ENCODE results near the genes STK32C and PWWP2B.

DNA sequence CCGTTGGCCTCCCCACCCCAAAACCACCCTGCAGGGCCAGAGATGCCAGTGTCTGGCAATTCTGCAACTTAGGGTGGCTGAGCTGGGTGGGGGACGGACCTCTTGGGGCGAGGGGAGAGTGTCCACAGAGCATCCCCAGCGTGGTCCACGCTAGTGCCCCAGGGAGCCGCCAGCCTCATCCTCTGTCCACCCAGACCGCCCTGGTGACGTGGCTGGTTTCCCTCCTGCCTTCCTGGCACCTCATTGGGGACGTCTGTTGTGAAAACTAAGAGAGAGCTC lies 44.0 kb upstream of the DPYSL4 start:
- RRBS, result no CpG with 5 or more reads among the region's 9 CpGs

- RRBS, result no CpG with 5 or more reads among the region's 6 CpGs
Observed at GRCh38 chr10:132163574-132163883, 23.2 kb upstream of the DPYSL4 start.

DNA sequence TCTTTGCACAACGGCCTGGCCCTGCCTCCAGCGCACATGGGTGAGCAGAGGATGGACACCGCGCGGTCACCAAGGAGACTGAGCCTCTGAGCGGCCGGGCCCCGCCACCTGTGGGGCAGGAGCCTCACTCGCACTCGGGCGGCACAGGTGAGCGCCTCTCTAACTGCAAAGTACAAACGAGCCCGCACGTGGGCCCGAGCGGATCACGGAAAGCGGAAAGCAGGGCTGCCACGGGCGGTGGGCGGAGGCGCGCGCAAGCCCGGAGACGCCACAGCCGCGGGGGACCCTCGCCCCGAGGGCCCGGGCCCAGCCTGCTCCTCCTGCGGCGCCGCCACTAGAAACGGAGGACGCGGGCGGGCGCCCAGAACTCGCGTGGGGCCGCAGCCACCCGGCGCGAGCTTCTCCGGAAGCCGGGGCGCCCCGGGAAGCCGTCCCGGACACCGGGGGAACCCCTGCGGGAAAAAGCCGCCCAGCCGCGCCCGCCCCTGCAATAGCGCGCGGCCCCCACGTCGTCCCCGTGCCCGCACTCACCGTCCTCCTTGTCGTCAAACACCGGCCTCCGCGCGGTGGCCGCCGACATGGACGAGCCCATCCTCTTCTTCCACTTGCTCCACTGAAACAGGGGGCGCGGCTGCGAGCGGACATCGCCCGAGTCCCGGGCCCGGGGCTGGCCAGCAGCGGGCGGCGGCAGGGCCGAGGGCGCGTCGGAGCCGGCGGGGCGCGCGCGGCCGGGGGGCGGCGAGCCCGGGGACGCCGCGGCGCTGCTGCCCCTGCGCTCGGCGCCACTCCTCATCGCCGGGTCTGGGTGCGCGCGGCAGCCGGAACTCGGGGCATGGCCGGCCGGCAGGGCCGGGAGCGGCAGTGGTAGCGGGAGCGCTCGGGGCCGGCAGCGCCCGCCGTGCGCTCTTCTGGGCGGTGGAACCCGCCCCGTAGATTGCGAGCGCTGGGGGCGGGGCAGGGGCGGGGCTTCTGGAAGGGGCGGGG lies at the start of gene STK32C:
TSS of gene STK32C (minus strand) at position 910 of the 984 bp plus-strand sequence.
- RRBS, result 2% methylated on average over 42 of the region's 133 CpGs

DNA sequence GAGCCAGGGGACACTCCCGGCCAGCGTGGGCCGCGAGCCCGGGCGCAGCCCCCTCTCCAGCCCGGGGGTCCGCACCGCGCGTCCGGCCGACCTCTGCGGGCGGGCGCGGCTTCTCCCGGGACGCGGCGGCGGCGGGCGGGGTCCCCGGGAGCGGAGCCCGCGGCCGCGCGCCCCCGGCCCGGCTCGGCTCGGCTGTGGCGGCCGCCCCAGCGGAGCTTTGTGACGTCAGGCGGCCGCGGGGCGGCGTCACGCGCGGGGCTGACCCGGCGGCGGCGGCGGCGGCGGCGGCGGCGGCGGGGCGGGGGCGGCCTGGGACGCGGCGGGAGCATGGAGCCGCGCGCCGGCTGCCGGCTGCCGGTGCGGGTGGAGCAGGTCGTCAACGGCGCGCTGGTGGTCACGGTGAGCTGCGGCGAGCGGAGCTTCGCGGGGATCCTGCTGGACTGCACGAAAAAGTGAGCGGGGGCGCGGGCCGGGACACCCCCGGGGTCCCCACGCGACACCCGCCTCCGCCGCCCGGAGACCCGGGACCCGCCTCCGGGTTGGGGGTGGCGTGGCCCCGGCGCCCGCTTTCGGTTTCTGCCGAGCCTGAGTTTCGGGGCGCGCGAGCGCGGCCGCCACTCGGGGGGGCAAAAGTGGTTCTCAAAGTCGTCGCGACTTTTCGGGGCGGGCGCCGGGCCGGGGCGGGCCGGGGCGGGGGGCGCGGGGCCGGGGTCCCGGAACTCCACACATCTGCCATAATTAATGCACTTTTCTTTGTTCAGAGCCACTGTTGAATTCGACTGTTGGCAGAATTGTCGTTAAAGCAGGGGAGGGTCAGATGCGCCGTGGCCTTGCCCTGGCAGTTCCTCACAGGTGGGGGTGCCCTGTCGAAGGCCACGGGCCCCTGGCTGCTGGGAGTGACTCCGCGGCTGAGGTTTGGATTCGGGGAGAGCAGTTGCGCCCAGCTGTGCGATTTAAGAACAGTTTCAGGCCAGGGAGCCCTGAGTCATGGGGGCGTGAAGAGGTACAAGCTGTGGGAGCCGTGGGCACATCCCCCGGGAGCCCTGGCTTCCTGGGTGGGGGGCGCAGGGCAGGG lies at the start of gene PWWP2B:
TSS of gene PWWP2B (plus strand) at position 301 of the 1,075 bp plus-strand sequence.
- RRBS, result 1% methylated on average over 23 of the region's 139 CpGs

DNA sequence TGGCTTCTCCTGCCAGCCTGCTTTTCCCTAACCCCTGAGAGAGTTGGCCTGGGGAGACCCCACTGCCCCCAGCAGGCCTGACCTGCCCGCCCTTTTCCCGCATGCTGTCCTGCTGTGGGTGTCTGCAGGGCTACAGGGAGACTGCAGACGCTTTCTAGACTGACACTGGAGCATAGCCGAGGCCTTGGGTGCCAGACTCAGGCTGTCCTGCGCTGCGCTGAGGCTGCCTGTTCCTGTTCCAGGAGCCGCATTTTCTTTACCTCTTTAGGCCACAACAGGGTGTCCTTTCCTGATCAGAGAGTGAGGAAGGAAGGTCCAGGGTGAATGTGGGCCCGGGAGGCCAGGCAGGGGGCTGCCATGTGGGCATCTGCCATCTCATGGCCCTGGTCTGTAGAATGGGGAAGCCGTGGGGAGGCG lies 3.6 kb downstream of the PWWP2B start:
- RRBS, result no CpG with 5 or more reads among the region's 10 CpGs

DNA sequence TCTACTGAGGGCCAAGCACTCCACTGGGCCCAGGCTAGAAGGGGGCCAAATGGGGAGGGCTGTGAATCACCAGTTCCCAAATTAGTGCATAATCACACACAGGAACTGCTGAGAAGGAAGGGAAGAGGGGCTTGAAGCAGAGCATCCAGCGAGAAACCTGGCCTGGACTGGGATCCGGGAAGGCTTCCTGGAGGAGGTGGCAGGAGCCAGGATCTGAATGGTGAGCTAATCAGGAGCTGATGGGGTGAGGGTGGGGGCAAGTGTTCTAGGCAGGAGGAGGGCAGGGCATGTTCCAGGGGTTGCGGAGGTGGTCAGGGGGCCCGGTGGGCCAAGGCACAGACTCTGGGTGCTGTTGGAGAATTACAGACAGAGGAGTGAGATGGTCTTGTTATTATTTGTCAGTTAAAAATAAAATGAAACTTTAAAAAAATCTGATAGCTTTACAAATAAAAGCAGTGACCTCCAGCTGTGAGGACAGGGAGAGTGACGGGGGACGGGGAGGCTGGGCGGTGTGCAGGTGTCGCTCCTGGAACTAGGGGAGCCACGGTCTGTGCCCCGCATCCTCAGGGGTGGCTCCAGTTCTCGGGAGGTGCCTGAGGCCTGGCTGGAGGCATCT lies 12.8 kb downstream of the PWWP2B start:
- RRBS, result no CpG with 5 or more reads among the region's 11 CpGs

DNA sequence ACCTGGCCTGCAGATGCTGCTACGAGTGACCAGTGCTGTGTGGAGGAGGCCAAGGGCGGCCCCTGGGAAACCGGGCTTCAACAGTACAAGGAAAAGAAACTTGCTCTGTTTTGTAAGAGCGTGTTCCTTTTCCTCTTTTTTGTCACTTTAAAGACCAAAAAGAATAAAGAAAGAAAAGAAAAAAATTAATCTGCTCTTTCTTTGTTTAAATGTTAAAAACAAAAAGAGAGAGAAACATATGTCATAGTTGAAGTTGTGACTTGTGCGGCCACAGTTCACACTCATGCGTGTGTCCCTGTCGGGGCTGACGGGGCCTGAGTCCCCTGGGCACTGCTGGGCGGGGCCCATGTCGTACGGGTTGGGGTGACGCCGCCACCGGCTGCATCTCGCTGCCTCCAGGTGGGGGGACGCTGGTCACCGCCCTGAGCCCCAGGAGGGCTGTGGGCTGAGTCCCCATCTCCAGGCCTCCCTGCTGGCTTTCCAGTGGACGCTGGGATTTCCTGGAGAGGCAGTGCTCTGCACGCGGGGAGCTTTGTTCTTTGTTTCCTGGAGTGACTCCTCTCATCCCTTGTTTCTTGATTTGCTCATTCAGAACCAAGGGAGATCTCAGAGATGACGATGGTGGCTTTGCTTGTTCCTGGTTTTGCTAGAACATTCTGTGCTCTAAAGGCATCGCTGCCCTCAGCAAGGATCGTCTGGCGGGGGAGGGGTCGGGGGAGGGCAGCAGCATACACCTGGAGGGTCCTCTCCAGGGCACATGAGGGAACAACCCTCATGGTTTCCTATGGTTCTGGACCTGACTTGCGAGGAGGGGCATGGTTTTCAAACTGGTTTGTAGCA lies 20.9 kb downstream of the PWWP2B start:
- RRBS, result no CpG with 5 or more reads among the region's 26 CpGs

DNA sequence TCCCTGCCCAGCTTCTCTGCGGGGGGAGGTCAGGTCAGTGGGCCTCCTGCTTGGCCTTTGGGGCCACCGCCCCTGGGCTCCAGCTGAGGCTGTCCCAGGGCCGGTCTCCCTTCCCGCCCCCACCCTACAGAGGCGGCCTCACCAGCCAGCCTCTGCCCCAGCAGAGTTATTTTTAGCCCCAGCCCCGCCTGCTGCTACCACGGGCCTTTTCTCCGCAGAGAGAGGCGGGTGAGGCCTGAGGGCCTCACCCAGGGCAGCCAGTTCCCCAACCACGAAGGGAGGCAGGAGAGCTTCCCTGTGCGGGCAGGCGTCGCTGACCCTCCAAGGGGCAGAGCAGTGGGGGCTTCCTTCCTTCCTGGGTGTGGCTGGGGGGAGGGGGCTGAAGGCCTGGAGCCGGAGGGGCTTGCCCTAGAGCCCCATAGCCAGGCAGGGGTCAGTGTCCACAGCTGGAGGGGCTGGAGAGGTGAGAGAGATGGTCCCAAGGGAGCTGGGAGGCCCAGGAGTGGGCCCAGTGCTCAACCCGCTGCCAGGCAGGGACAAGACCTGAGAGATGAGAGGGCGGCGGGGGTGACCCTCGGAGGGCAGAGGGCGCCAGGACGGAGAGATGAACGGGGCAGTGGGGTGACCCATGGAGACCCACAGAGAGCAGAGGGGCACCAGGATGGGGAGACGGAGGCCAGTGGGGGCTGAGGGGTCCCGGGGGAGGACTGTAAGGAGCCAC lies 24.6 kb downstream of the PWWP2B start:
- RRBS, result 0% methylated on average over 1 of the region's 23 CpGs

DNA sequence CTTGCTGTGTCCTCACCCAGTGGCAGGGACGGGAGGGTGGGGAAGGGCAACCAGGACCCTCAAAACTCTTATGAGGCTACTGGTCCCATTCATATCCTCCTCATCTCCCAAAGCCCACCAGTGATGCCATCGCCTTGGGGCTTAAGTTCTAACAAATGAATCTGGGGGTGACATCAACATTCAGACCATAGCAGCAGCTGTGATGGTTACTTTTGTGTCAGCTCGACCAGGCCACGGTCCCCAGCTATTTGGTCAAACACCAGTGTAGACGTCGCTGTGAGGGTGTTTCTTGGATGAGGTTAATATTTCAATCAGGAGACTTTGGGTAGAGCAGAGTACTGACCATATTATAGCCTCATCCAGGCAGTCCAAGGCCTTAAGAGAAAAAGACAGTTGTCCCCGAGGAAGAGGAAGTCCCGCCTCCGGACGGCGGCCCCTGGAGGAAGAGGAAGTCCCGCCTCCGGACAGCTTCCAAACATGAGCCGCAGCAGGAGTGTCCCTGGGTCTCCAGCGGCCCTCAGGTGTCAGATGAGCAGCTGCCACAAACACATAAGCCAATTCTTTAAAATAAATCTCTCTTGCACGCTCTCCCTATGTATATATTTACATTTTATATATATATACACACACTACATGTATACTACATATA lies 37.3 kb downstream of the PWWP2B start:
- RRBS, result 10% methylated on average over 4 of the region's 16 CpGs

- RRBS, result 57% methylated on average over 1 of the region's 28 CpGs
Observed at GRCh38 chr10:132467637-132468507, 69.7 kb upstream of the INPP5A start.

DNA sequence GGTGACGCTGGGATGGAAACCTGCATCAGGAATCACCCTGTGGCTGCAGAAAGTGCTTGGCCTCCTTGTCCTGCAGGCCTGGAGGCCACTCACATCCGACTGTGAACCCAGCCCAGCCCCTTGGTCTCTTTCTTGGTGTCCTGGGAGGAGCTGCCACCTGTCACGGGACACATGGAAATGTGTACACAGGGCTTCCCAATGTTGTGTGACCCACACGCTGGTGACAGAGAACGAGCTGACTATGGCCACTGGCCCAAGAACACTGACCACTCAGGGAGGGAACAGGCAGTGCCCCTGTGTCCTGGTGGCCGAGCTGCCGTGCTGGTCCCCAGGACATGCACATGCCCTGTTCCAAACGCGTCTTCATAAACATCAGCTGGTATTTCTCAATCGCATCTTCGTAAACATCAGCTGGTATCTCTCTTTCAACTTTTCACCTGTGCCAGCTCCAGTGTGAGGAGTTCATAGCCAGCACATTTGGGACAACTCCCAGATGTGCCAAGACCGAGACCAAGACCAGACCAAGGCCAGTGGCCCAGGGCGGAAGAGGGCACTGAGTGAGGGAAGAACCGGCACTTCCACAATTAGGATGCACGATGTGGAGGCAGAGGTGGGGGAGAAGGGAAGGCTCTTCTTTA lies 57.8 kb upstream of the INPP5A start:
- RRBS, result no CpG with 5 or more reads among the region's 15 CpGs

DNA sequence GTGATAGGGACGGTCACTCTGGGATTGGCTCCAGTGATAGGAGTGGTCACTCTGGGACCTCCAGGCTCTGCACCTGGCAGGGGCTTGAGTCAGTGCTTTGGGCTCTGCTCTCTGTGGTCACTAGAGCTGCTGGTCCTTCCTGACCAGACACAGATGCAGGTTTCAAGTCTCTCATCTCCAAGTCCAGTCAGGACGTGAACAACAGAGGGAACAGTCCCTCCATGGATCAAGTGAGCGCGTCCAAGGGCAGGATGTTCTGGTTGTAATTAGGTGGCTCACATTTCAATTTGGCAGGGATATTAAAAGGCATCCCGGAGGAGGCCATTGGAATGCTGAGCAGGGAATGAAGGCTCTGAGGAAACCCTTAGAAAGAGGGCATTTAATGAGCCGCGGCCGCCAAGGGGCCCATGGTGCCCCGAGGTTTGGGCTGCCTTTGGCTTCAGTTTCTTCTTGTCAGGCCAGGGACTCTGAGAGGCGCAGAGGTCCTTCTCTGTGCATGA lies 30.9 kb upstream of the INPP5A start:
- RRBS, result no CpG with 5 or more reads among the region's 10 CpGs

DNA sequence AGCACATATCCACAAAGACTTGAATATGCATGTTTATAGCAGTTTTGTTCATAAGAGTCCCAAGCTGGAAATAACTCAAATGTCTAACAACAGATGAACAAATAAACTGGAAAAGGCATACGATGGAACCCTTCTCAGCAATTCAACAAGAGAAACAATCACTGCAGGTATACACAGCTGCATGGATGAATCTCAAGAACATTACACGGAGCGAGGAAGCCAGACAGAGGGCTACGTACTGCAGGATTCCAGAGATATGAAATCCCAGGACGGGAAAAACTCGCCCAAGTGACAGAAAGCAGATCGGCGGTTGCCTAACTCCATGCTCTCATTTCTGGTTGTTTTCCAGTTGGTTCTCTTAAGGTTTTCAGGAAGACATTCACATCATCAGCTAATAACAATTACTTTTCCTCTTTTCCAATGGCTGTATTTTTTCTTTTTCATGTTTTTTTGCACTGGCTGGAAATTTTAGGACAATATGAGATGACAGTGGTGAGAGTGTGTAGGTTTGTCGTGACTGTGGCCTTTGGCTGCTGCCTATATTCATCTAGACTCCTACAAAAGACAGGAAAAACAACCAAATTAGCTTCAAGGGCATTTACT lies 25.9 kb upstream of the INPP5A start:
- RRBS, result no CpG with 5 or more reads among the region's 9 CpGs

GRCh38 chr10:132515663-132516033 lies 21.9 kb upstream of the INPP5A start:
- RRBS, result 100% methylated on average over 1 of the region's 9 CpGs

DNA sequence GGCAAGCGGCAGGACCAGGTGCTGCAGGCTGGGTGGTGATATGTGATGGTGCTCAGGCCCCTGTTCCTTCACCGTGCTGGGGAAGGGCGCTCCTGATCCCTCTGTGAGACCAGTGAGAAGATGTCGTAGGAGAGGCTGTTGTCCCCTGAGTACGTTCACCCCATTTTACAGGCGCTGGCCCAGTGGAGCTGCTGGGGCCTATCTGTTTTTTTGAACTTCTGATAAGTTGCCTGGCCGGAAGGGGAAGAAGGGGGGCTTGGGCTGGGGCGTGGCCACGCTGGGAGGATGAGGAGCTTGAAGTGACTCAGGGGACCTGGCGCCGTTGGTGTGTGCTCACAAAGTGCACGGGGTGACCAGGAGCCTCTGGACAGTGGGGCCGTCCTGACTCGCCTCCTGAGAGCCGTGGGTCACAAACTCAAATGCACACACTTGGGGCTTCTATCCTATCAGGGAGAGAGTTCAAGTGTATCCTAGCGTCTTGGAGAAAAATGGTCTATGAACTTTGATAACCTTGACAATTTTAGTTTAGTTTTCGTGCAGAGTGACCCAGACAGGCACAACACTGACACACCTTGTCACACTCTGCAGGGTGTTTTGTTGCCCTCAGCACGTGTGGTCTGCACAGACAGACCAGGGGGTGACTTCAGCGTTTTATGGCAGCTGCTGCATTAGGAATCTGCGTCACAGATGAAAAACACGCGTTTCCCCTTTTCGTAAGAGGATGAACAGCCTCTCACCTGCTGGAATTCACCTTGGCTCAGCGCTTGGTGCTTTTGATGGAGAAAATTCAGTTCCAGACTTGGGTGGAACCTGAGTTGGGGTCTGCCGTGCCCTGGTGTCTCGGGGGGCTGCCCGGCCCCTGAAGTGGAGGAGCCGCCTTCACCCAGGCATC lies 17.8 kb downstream of the INPP5A start:
- RRBS, result no CpG with 5 or more reads among the region's 28 CpGs

DNA sequence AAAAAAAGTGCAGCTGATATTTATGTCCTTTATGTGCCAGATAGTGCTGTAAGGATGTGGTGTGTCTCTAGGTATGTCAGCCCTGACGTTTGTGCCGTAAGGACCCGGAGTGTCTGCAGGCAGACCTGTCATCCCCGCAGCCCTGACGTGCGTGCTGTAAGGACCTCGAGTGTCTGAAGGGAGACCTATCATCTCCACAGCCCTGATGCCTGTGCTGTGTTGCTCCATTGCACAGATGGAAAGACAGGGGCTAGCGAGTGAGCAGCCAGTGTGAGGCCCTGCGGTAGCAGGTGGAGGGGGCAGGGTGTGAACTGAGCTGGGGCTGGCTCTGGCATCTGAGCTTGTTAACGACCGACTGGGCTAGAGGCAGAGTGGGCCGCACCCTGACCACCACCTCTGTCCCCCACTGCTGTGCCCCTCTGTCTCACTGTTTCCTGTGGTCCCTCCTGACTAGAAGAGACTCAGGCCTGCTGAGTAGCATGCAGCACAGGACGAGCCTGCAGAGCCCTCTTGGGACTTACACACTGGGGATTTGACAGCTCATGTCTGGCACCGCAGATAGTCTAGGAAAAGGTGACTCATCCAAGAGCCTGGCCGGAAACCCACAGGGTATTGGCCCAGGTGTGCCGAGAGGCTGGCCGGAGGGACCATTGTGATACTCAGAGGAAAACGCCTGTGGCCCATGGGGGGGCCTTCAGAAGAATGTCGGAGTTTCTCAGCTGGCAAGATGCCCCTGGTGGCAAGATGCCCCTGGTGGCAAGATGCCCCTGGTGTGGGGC lies 34.2 kb downstream of the INPP5A start:
- RRBS, result 2% methylated on average over 2 of the region's 19 CpGs

DNA sequence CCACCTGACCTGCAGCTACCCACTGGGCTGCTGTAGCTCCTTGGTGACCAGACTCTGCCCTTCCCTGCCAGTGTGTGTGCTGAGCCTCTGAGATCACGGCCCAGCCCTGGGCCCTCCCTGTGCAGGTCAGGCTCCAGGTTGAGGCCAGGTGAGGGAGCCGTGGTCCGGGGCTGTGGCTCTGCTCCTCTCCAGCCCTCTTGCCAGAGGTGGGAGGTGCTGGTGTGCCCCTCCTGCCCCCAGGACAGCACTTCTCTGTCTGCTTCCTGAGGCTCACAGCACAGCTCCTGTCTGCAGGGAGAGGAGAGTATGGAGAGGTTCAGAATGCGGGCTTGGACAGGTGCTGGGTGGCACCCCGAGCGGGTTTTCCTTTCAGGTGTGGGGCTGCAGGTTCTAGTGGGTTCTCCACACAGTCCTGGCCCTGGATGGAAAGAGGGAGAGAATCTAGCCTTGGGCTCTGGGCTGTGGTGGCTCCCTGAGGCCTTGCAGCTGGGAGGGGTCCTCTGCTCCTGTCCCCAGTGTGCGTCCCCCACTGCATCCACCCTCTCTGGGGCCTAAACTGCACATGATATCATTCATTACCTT lies 38.5 kb downstream of the INPP5A start:
- RRBS, result no CpG with 5 or more reads among the region's 7 CpGs

GRCh38 chr10:132640617-132641446 lies 103.2 kb downstream of the INPP5A start:
- RRBS, result no CpG with 5 or more reads among the region's 24 CpGs

GRCh38 chr10:132964729-132965875 lies 22.7 kb upstream of the CFAP46 start:
- RRBS, result no CpG with 5 or more reads among the region's 63 CpGs

DNA sequence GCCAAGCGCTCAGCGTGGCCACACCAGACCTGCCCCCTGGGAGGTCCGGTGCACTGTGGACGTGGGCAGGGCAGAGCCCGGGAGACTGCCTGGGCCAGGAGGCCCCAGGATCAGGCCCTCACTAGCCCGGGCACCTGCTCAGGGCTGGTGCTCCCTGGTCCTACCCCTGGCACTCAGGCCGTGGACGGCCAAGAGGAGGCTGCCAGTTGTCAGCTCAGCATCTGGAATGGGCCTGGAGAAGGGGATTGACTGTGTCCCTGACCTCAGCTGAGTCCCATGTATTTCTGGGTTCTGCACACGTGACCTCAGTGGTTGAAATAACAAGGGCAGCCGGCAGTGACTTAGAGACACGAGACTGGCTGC lies 29.7 kb downstream of the ADGRA1 start:
- RRBS, result 74% methylated on average over 2 of the region's 11 CpGs

Measured in GM19239 (cell line).